ENCODE measurements around the genes ABCD2 and CNTN1.

DNA sequence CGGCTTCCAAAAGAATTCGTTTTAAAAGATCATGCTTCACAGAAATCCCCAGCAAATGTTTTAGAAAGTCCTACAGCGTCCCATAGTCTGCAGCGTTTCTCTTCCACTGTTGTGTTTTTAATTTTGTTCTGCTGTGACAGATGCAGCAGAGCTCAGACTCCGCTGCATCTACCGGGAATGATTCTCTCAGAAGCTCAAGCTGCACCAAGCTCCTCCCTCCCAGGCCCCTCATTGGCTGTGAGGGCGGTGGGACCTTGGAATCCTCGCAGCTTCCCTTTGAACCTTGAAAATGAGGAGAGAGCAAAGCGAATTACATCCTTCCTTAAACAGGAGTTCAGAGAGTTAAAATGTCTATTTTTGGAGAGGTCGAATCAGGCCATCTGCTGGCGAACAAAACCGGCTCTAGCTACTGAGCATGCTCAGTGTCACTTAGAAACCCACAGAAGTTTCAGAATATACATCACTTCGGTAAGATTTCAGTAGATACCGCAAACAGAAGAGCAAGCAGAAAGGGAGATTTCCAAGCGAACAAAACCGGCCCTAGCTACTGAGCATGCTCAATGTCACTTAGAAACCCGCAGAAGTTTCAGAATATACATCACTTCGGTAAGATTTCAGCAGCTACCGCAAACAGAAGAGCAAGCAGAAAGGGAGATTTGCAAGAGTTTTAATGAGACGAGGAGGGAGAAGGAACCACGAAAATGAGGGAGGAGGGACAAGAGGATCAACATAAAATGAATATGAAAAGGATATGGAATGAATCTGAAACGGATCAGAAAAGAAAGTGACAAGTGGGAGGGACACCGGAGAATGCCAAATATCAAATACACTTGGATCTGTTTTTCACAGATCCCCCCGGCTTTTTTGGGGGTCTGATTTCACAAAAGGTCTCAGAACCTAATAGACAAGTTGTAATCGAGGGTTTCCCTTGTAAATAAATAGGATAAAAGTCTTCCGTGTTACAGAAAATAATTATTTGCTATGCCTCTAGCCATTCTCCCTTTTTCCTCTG lies at the start of gene ABCD2:
TSS of gene ABCD2 (minus strand) at position 170 of the 1,012 bp plus-strand sequence.
- RRBS: 6% methylated on average over 1 of the region's 26 CpGs

DNA sequence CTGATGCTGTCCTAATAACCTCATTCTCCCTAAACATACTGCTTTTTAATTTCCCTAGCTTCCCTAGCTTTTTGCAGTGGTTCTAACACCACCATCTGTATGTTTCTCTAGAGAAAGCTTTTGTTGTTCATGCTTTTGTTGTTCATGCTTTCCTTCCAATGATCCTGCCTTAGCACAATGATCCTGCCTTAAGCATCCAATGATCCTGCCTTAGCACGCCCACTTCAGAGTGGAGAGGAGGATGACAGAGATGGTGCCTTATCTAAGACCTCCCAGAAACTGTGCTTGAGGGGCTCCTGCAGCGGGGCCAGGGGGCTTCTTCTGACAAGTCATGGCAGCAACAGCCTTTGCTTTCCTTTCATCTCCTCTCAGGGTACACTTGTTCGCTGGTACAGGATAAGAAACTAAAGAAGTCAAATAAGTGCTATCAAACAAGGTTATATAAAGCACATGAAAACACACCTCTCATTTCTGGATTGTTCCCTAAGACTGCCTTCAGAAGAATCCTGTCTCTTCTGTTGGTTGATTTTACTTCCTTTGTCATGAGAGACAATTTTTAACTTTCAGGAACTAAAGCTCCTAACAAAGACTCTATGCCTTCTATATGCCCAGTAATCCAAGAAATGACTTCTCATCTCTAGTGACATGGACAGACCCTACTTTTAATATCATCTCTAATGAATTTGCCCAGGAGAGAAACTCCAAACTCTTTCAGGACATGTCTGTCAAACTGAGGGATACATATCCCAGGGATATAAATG lies 82.6 kb downstream of the SLC2A13 start:
- RRBS: no CpG with 5 or more reads among the region's 3 CpGs

- RRBS: no CpG with 5 or more reads among the region's 12 CpGs
Observed at GRCh38 chr12:40107498-40107895, 1.6 kb upstream of the SLC2A13 start.

GRCh38 chr12:40691971-40693073 lies at the start of gene CNTN1:
Gene CNTN1 (plus strand): TSS chr12:40692439.
- RRBS: 2% methylated on average over 23 of the region's 56 CpGs

DNA sequence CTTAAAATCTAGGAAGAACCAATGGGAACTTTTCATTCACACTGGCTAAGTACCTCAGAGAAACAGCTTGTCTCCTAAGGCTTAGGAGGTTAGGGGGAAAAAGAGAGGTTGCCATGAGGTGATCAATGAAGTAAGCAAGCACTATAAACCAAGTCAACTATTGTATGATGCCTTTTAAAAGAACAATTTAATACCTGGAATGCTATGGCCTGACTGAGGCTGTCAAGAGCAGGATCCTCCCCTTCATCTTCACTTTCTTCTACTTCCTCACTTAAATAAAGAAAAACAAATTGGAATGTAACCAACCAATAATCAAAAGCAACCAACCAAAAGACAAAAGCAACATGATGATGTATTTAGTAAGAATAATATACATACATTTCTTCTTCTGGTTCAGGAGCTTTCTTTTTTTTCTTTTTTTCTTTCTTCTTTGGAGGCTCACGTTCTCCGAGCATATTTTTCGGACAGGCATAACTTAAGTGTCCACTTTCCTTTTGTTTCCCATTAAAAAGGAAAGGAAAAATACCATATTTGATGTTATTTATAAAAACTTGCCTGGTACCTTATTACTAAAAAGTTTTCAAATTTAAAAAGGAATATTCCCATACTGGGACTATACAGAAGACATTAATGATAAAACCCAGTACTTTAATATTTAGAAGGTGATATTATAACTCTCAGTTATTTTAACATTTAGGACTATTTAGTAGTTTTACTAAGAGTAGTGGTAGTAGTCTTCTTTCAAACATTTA lies 12.2 kb downstream of the ZCRB1 start:
- RRBS: no CpG with 5 or more reads among the region's 3 CpGs

DNA sequence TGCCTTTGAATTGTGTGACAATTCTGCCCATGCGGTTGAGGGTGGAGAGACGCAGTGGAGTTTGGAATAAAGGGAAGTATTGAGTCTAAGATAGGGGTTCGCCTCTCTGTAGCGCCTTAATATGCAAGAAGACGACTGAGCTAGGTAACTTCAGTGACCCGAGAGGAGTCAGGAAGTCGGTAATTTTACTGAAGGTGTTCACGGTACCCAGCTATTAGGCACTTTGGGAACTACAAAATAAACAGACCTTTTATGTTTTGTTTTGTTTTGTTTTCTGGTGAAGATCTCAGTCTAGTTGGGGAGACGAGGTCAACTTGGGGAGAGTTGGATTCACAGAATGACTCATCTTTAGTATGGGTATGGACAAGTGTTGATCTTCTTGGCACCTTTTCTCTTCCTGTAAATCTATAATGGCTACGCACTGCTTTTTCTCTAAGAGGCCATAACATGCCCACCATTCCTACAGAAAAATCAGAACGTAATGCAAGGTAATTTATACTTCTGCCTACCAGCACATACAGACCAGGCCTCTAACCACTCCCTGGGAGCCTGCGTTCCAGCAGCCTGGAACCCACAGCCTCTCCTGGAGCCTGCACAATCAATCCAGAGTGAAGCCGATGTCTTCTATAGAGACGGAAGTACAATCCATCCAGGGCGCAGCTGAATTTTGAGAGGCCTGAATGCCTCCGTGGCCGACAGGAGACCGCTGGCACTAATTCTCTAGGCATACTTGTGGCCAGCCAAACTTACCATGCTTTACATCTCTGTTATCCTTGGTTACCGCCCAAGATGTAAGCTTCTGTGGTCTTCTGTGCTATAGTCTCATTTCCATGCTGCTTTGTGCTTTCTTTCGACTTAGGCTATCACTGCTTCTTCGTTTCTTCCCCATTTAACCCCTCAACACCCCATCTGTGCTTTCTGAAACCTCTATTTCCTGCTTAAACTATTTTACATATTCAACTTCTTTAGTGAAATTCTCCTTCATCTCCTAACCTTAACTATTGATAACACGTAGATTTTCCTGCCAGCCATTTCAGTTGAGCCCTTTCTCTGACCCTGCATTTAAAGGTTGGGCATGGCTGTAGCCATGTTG lies 712 bp downstream of the PPHLN1 start:
- RRBS: no CpG with 5 or more reads among the region's 22 CpGs

GRCh38 chr12:42442048-42442882 lies 116.3 kb downstream of the PPHLN1 start:
- RRBS: 96% methylated on average over 3 of the region's 22 CpGs

- RRBS: no CpG with 5 or more reads among the region's 1 CpG
Observed at GRCh38 chr12:42985550-42985867, 396.0 kb upstream of the PRICKLE1 start.

DNA sequence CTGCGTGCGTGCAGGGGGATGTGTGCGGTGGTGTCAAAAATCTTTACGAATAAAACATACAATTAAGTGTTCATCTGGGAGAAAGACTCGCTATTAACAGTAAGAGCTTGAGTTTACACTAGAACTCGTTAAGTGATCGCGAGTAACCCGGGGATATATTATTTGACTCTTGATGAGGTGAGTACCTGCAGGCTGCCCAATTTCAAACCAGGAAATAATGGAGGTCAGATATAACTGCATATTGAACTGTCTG lies 852 bp downstream of the TWF1 start:
- RRBS: no CpG with 5 or more reads among the region's 9 CpGs

- RRBS: no CpG with 5 or more reads among the region's 2 CpGs
Observed at GRCh38 chr12:43952117-43952825, 116.4 kb downstream of the TMEM117 start.

DNA sequence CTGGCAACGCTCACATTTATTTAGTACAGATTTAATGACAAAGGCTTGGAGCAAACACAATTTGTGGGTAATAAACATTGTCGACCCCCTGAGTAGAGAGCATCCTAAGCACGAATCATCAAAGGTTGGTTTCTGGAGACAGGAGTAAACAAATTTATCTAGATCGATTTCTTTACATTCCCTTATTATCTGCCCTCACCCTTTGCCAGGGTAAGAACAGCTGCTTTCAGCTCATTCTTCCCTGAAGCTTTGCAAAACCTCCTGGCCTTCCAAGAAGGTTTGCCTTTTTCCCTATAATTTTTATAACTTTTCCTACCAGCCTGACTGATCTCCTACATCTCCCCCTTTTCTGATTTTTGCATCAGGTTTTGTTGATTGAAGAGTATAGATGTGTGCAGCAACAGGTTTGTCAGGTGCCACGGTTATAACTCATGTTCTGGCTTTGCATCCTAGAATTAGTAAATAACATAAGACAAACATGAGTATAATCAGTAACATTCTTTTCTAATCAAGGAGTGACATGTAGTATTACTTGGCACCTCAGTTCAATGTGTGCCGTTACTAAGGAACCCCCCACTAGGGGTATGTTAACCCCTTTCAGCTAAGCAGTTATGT lies 140.6 kb downstream of the TMEM117 start:
- RRBS: no CpG with 5 or more reads among the region's 6 CpGs

GRCh38 chr12:44252513-44252938 lies 416.6 kb downstream of the TMEM117 start:
- RRBS: no CpG with 5 or more reads among the region's 1 CpG

- RRBS: no CpG with 5 or more reads among the region's 9 CpGs
Observed at GRCh38 chr12:44834936-44835436, 41.1 kb downstream of the NELL2 start.

GRCh38 chr12:44876649-44877475 lies 747 bp upstream of the NELL2 start:
- RRBS: 19% methylated on average over 5 of the region's 36 CpGs

- RRBS: no CpG with 5 or more reads among the region's 9 CpGs
Observed at GRCh38 chr12:45407165-45407958, 191.5 kb downstream of the ANO6 start.

DNA sequence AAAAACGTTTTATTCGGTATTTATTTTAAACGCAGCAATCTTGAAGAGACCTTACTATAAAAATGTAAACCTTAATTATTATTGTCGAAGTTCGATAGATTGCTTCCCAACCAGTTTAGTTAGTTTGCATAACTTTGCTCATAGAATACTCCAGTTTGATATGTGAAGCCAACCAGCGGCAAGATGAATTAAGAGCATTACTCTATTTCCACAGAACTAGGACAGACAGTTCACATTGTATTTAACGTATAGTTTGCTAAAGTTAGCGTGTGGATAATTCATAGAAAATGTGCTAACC lies 1.3 kb upstream of the ARID2 start:
- RRBS: no CpG with 5 or more reads among the region's 8 CpGs

- RRBS: no CpG with 5 or more reads among the region's 3 CpGs
Observed at GRCh38 chr12:45743227-45744081, 13.9 kb downstream of the ARID2 start.

GRCh38 chr12:45926454-45927783 lies 63.5 kb downstream of the SCAF11 start:
- RRBS: no CpG with 5 or more reads among the region's 16 CpGs

DNA sequence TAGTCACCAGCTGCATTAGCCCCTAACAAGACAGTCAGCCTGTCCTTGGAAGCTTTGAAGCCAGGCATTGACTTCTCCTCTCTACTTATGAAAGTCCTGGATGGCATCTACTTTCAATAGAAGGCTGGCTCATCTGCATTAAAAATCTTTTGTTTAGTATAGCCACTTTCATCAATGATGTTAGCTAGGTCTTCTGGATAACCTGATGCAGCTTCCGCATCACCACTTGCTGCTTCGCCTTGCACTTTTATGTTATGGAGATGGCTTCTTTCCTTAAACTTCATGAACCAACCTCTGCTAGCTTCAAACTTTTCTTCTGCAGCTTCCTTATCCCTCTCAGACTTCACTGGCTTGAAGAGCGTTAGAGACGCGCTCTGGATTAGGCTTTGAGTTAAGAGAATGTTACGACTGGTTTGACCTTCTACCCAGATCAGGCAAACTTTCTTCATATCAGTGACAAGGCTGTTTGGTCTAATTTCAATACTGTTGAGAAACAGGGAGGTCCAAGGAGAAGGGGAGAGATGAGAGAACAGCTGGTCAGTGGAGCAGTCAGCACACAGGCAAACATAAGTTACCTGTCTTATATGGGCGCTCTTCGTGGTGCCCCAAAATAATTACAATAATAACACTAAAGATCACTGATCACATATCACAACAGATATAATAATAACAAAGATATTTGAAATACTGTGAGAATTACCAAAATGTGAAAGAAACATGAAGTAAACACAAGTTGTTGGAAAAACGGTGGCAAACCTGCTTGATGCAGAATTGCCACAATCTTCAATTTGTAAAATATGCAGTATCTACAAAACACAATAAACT lies 14.9 kb downstream of the SCAF11 start:
- RRBS: no CpG with 5 or more reads among the region's 9 CpGs

All from SK-N-MC (cell line).